Vagina (tissue), 1 donor: ENCODE measurements around the genes CD1C, OR10K1, OR6K3 and VSIG8.

DNA sequence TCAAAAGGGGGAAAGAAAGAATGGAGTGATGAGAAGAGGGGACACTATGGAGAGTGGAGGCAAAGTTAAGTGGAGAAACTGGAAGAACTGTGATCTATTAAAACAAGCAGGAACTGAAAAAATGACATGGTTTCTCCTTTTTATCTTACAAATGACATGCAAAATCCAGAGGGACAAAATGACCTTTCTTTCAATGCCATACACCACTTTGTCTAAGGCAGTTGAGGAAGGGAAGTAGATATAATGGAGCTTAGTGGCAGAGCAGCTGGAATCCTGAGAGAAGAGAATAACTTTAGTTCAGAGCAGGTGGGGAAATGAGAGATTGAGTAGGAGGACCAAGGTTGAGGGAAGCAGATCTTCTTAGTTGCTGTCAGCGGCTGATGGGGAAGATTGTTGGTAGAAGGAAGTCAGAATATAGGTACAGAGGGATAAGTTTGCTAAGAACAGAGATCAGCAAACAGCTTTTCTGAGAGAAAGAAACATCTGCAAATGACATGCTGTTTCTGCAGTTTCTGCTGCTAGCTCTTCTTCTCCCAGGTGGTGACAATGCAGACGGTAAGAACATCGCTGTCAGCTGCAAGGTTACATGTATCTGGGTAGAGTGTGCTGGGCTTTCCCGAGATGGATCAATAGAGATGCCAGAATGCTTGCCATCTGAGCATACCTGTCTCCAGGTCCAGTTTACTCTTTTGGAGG is at the start of gene CD1C:
Gene CD1C (plus strand): TSS at position 353 of the 696 bp plus-strand sequence.
- PRO-cap: no peak
- RAMPAGE, long total RNA: no peak

DNA sequence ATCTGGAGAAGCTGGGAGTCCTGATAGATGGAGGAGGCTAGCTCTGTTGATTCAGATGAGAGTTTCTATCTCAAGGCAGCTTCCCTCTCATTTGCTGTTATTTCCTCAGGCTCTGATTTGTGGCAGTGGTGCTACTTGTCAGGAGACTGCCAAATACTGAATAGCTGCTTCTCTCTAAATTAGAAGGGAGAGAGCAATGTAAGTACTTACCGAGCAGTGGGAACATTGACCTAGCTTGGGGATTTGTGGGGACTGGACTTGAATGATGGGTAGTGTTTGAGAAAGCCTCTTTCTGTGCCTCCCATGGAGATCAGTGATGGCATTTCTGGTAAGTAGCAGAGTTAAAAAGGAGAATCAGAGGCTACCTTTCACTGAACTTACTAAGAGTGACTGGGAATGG is at the start of gene OR10K1:
Gene OR10K1 (plus strand): TSS at position 258 of the 400 bp plus-strand sequence.
- PRO-cap: no peak
- RAMPAGE, long total RNA: no peak

- PRO-cap: no peak
- RAMPAGE, long total RNA: no peak
Observed at GRCh38 chr1:158720534-158721065, at the start of gene OR6K3. Gene OR6K3, minus strand, starts transcription at chr1:158720720.

DNA sequence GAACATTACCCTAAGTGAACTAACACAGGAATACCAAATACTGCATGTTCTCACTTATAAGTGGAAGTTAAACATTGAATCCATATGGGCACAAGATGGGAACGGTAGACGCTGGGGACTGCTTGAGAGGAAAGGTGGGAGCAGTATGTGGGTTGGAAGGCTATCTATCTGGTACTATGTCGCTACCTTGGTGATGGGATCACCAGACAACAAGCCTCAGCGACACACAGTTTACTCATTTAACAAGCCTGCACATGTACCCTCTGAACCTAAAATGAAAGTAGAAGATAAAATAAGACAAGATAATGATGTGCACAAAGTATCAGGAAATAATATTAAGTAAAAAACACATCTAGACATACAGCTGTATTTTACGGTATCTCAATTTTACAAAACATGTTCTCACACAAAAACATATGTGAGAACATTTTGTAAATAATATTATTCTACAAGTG is 855 bp downstream of the PYHIN1 start:
- PRO-cap: no peak
- RAMPAGE, long total RNA: no peak

DNA sequence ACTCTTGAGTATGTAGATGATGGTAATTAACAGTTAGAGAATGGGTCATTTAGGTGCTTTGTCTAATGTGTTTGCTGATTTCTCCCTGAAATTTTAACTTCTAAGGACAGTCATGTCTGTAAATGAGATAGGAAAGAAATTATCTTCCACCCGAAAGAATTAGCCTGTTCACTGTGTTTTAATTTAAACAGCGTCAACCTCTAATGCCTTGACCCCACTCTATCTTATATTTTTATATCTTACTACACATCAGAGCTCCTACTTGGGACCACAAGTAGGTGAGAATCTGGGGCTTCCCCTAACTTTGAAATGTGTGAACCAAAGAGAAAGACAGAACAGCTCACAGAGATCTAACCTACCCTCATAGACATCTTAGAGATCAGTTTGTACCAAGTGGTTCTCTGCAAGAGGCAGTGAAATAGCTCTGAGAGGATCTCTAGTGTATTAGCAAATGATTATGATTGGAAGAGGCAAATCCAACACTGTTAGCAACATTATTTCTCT is 23.9 kb downstream of the PYDC5 start:
- PRO-cap: no peak
- RAMPAGE, long total RNA: no peak

GRCh38 chr1:159172654-159173392 is 1.4 kb downstream of the CADM3 start:
- PRO-cap: bidirectional peak, plus-strand start at chr1:159173282, minus-strand start at chr1:159173019
- RAMPAGE, long total RNA: no peak

GRCh38 chr1:159203961-159204660 is 564 bp upstream of the ACKR1 start:
- PRO-cap: unidirectional peak, minus-strand start at chr1:159204243
- RAMPAGE, long total RNA: no peak

GRCh38 chr1:159583148-159583753 is 4.4 kb upstream of the APCS start:
- PRO-cap: no peak
- RAMPAGE, long total RNA: no peak

GRCh38 chr1:159862481-159862767 is at the start of gene VSIG8:
Gene VSIG8, minus strand, starts transcription at chr1:159862657.
- PRO-cap: no peak
- RAMPAGE, long total RNA: no peak

DNA sequence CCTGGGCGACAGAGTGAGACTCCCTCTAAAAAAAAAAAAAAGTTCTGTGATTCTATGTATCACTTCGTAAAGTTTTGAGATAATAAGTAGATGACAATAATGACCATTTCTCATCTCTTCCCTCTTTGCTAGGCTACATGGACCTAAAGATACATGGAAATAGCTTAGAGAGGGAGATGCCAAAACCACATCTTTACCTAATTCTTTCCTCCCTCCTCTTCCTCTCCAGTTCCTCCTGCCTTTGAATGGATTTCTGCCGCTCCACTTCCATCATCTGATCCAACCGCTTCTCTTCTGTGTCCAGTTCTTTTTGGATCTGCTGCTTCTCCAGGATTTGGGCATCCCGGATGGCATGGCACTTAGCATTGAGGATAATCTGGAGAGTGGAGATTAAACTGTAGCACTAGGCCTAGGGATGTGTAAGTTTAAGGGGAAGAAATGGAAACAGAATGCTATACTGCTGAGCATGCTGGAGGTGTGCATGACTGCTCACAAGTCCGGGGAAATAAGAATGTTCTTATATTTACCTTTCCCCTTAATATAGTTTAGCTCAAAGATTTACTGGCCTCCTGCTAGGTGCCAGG is 13.6 kb downstream of the CFAP45 start:
- PRO-cap: no peak
- RAMPAGE, long total RNA: start-site peak on the minus strand centred at position 426 of the sequence, 106 bp wide, 5 reads

DNA sequence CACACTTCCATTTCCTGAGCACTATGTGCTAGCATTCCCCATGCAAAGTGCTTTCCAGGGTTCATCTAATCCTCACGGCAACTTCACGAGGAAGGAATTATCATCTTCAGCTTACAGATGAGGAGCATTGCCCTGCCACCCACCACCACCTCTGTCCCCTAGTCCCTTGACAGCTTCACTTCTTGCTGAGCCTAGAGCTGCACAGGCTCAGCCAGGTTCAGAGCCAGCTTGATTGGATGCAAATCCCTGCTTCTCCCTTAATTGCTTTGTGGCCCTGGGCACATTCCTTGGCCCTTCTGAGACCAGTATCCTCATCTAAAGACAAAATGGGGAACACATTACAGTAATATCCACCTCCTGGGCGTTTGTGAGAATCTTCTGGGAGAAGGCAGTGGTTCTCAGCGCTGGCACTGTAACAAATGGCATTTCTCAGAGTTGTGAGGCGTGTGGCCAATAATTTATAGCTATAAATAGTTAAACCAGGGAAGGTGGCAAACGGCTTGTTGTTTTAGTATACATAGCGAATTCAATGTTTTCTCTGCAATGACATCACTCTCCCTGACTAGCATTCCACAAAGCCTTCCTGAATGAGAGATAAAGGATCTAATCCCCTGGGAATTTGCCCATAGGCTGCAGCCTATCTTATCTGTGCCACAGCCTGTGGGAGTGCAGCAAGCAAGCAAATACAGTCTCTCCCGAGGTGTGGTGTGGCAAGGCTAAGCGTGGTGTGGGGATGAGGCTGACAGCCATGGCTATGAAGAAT is 9.3 kb downstream of the TAGLN2 start:
- PRO-cap: no peak
- RAMPAGE, long total RNA: no peak

GRCh38 chr1:159924212-159924904 is 949 bp downstream of the TAGLN2 start:
- PRO-cap: bidirectional peak, plus-strand start at chr1:159924316, minus-strand start at chr1:159924291; bidirectional peak, plus-strand start at chr1:159924738, minus-strand start at chr1:159924595
- RAMPAGE, long total RNA: start-site peak on the minus strand at chr1:159924571-159924621, 84 reads

DNA sequence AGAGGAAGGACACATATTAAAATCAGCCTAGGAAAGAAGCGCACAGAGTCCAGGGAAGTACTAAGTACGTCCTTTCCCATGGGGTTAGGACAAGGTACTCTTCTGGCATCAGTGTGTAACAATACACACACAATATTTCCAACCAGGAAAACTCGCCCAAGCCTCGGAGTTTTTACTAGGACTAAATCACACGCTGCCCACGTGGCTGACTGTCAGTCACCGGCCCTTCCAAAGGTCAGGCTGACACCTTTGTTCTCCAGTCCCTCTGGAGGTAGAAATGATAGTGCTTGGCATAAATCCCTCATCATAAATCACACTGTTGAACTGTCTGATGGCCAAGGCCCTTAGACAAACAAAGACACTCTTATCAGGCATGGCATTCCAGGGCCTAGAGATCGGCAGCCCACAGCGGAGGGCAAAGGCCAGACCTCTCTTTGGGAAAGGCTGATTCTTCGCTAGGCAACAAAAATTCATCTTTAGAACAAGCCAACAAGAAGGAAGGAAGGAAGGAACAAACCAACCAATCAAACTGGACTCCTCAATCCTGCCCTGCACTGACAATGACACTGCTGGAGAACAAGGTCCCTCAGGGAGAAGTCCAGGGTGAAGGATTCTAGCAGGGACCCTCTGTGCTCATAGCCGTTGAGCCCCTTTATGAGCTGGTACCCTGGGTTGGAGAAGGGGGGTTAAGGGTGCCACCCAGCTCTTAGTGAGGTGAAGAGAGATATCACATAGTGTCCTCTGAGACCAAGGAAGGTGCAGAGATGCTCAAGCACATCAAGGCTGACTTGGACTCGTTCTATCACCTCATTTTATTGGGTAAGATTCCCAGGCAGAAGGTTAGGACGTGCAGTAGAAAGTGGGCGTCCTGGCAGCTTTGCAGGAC is 17.1 kb upstream of the SLAMF9 start:
- PRO-cap: no peak
- RAMPAGE, long total RNA: no peak

GRCh38 chr1:160084057-160084641 is 2.8 kb downstream of the KCNJ9 start:
- PRO-cap: no peak
- RAMPAGE, long total RNA: no peak

GRCh38 chr1:160261499-160261796 is 901 bp downstream of the DCAF8 start:
- PRO-cap: unidirectional peak, plus-strand start at chr1:160261738
- RAMPAGE, long total RNA: no peak

DNA sequence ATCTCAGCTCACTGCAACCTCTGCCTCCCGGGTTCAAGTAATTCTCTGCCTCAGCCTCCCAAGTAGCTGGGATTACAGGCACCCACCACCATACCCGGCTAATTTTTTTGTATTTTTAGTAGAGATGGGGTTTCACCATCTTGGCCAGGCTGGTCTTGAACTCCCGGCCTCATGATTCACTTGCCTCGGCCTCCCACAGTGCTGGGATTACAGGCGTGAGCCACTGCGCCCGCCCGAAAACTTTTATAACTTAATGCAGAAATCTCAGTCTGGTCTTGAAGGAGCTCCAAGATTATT is 19.2 kb downstream of the COPA start:
- PRO-cap: no peak
- RAMPAGE, long total RNA: no peak

- PRO-cap: no peak
- RAMPAGE, long total RNA: no peak
Observed at GRCh38 chr1:160362360-160362834, 4.5 kb upstream of the NHLH1 start.

GRCh38 chr1:160407682-160409022 is 7.8 kb downstream of the VANGL2 start:
- PRO-cap: no peak
- RAMPAGE, long total RNA: start-site peak on the minus strand at chr1:160408125-160408130, 12 reads; start-site peak on the plus strand at chr1:160408240-160408364, 26 reads

DNA sequence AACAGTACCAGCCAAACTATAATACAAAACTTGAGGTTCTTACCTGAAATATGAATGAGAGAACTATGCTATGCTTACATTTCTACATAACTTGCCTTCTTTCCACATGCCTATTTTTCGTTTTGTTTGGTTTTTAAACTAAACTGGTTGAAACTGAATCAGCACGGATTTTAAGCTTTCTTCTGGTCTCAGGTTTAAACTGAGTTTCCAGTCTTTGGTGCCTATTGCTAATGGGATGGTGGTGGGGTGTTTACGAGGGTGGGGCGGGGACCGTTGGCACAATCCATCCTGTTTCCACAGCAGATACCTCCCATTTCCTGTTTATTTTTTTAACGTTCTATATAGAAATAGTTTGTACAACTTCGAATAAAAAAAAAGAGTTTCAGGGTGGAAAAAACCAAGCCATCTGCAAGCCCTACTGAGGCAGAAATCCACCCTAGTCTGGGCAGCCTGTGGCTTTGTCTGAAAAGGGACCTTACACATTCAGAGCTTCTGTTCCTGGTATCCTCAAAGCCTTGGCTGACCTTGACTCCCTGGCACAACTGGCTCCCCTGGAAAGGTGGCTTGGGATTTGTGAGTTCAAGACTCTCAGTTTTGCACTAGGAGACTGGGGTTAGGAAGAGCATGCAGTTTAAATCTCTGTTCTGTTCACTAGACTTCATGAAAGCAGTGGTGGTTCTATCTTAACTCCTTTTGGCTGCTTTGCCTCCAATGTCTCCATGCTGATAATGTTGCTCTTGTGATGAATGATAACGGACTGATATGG is 46.6 kb downstream of the VANGL2 start:
- PRO-cap: no peak
- RAMPAGE, long total RNA: no peak

- PRO-cap: no peak
- RAMPAGE, long total RNA: no peak
Observed at GRCh38 chr1:160624473-160625016, 22.3 kb downstream of the SLAMF1 start.